ENCODE measurements around the genes PACS1, RBM14 and RBM4B.

DNA sequence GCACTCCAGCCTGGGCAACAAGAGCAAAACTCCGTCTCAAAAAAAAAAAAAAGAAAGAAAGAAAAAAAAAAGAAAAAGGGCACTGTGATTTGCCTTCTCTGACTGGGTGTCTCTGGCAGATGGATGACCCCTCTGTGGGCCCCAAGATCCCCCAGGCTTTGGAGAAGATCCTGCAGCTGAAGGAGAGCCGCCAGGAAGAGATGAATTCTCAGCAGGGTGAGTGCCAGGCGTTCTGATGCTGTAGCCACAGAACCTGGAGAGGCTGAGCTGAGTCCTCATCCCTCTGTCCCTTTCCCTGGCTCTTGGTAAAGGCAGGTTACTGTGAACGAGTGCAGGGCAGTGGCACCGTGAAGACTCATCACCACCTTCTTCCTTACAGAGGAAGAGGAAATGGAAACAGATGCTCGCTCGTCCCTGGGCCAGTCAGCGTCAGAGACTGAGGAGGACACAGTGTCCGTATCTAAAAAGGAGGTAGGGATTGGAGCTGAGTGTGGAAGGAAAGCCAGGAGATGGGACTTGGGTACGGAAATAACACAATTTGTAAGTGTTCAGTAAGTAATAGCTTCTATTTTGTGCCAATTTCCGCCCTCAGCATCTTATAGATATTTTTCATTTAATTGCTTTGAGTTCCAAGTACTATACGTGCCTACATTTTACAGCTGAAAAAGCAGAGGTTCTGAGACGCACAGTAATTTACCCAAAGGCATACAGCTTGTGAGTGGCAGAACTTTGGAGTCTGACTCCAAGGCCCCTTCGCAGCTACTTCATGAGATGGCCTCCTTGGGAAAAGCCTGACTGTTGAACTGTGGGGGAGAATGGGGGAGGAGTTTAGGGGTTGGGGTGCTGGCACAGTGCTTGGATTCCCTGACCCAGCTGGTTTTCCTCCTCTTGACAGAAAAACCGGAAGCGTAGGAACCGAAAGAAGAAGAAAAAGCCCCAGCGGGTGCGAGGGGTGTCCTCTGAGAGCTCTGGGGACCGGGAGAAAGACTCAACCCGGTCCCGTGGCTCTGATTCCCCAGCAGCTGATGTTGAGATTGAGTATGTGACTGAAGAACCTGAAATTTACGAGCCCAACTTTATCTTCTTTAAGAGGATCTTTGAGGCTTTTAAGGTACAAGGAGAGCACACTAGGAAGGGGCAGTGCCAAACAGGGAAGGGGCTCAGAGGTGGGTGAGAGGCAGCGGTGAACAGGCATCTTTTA is 6.2 kb downstream of the SF3B2 start:
- PRO-cap, result no peak
- RAMPAGE, long total RNA, result no peak

GRCh38 chr11:66069958-66070648 is at the start of gene PACS1:
Gene PACS1 (plus strand): TSS chr11:66070272.
- PRO-cap, result bidirectional peak, plus-strand start at chr11:66070566, minus-strand start at chr11:66070382
- RAMPAGE, long total RNA, result no peak

- PRO-cap, result no peak
- RAMPAGE, long total RNA, result no peak
Observed at GRCh38 chr11:66190672-66191318, 66.7 kb upstream of the KLC2 start.

GRCh38 chr11:66246910-66247229 is 10.6 kb upstream of the KLC2 start:
- PRO-cap, result no peak
- RAMPAGE, long total RNA, result no peak

DNA sequence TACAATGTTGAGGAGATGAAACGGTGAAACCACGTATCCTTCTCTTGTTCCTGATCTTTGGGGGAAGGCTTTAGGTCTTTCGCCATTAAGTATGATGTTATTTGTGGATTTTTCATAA is 3.7 kb upstream of the B4GAT1 start:
- PRO-cap, result no peak
- RAMPAGE, long total RNA, result no peak

- PRO-cap, result no peak
- RAMPAGE, long total RNA, result no peak
Observed at GRCh38 chr11:66362463-66363635, 8.7 kb downstream of the SLC29A2 start.

DNA sequence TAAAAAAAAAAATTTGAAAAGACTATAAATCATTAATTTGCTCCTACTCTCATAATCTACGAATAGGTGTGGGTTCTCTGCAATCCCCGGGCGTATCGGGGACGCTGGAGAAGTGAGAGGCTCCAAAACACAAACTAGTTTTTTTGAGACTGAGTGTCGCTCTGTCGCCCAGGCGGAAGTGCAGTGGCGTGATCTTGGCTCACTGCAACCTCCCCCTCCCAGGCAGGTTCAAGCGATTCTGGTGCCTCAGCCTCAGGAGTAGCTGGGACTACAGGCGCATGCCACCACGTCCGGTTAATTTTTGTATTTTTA is 707 bp upstream of the SLC29A2 start:
- PRO-cap, result bidirectional peak, plus-strand start at position 235 of the sequence, minus-strand start at position 180 of the sequence
- RAMPAGE, long total RNA, result no peak

GRCh38 chr11:66595195-66595795 is 2.3 kb downstream of the CCS start:
- PRO-cap, result no peak
- RAMPAGE, long total RNA, result no peak

- PRO-cap, result no peak
- RAMPAGE, long total RNA, result no peak
Observed at GRCh38 chr11:66607735-66608181, 8.7 kb upstream of the RBM14 start.

GRCh38 chr11:66616560-66616719 is at the start of gene RBM14:
Gene RBM14 (plus strand): TSS chr11:66616630.
- PRO-cap, result bidirectional peak, plus-strand start at chr11:66616630, minus-strand start at chr11:66616421
- RAMPAGE, long total RNA, result no peak

DNA sequence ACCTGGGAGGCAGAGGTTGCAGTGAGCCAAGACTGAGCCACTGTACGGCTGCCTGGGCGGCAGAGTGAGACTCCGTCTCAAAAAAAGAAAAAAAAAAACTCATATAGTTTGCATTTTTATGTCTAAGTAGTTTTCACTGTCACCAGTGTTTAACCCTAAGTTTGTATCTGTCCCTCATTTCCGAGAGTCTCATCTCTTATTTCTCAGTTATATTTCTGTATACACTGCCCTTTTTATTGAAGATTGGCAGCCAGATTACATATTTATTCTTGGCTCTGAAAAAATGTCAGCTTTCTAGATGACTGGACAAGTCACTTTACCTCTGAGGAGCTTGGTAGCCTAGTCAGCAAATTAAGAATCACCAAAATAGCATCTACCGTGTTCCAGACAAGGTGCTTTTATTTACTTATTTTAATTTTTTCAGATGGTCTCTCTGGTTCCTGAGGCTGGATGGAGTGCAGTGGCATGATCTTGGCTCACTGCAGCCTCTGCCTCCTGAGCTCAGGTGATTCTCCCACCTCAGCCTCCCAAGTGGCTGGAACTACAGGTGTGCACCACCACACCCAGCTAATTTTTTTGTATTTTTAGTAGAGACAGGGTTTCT is 5.6 kb upstream of the RBM4 start:
- PRO-cap, result no peak
- RAMPAGE, long total RNA, result no peak

DNA sequence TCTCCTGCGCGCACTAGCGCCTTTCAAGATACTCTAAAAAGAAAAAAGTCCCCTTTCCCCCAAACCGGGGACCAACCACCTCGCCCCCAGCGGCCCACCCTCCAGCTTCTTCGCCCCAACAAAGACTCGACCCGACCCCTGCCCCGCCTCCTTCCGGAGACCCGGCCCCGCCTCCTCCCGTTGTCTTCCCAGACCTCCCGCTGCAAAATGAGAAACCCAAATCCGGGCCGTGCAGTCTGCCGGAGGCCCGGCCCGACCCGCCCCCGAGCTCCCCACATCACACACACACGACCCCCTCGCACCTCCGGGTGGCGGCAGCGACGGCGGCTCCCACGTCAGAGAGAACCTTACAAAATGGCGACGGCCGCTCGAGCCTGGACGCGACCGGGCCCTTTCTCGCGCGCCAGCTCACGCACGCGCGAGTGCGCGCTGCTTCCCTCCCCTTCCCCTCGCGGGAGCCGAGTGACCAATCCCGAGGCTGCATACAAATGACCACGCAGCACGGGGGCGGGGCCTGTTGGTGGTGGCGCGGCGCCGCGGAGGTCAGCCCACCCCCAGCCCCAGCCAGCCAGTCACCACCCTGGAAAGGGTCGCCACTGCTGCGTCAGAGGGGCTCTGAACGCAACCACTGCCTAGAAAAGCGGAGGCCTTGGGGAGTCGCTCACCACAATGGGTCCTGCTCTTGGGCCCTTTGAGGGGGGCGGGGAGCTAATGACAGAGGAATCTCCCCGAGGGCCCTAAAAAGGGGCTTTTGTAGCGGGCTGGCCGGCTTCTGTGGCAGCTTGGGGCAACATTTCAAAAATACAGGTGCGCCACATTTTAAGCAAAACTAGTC is at the start of gene RBM4B:
RBM4B (minus strand) TSS at position 426 of the 835 bp plus-strand sequence.
- PRO-cap, result bidirectional peak, plus-strand start at position 232 of the sequence, minus-strand start at position 128 of the sequence; bidirectional peak, plus-strand start at position 350 of the sequence, minus-strand start at position 464 of the sequence; bidirectional peak, plus-strand start at position 664 of the sequence, minus-strand start at position 493 of the sequence
- RAMPAGE, long total RNA, result no peak

DNA sequence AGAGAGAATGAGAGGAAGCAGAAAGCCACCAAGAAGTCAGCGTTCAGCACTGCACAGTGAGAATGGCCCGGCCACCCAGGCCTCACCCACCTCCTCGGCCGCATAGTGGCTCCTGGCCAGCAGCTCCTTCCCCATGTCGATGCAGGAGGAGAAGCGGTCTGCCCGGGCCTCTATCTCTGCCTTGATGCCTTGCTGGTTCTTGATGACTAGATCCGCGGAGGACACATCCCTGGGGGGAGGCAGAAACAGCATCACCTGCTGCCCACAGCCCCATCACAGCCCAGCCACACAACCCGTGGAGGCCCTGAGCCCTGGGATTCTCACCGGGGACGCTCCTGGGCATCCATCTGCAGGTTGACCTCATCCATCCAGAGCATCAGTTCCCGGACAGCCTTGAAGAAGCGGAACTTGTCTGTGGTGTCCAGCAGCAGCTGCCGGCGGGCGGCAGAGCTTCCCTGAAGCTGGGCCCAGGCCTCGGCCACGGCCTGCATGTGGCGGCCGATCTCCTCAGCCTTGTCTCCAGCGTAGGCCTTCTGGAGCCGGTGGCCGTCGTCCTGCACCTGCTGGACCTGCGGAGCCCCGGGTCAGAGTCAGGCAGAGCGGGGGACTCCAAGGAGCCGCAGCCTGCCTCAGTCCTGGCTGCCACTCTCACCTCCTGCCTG is 12.2 kb upstream of the RBM4B start:
- PRO-cap, result no peak
- RAMPAGE, long total RNA, result no peak

DNA sequence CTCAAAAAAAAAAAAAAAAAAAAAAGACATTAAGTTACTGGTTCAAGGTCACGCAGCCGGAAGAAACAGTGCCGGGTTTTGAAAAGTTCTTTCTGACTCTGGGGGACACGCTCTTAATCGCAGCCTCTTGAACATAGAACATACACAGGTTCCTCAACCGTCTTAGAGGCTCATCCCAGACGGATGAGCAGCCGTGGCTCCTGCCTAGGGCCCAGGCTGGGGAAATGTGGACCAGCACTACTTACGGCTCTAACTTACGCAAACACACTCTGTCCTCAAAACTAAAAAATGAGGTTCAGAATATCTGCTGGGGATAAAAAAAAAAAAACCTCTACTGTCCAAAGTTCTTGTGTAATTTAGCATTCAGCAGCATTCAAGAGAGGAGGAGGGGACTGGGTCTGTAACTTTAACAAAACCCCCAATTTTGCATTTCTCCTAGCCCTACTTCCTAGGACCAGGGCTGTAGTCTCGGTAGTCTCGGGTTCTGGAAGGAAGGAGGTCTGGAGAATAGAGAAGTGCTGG is 6.1 kb downstream of the SPTBN2 start:
- PRO-cap, result no peak
- RAMPAGE, long total RNA, result no peak

DNA sequence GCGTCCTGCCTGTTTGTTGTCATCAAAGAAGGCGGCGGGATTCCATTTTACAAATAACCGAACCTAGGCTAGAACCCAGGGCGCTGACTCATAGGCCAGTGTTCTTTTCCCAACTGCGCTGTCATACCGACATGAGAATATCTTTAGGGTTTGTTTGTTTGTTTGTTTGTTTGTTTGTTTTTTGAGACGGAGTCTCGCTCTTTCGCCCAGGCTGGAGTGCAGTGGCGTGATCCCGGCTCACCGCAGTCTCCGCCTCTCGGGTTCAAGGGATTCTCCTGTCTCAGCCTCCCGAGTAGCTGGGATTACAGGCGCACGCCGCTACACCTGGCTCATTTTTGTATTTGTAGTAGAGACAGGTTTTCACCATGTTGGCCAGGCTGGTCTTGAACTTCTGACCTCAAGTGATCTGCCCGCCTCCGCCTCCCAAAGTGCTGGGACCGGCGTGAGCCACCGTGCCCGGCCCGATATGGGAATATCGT is 1.1 kb downstream of the C11orf80 start:
- PRO-cap, result no peak
- RAMPAGE, long total RNA, result no peak

DNA sequence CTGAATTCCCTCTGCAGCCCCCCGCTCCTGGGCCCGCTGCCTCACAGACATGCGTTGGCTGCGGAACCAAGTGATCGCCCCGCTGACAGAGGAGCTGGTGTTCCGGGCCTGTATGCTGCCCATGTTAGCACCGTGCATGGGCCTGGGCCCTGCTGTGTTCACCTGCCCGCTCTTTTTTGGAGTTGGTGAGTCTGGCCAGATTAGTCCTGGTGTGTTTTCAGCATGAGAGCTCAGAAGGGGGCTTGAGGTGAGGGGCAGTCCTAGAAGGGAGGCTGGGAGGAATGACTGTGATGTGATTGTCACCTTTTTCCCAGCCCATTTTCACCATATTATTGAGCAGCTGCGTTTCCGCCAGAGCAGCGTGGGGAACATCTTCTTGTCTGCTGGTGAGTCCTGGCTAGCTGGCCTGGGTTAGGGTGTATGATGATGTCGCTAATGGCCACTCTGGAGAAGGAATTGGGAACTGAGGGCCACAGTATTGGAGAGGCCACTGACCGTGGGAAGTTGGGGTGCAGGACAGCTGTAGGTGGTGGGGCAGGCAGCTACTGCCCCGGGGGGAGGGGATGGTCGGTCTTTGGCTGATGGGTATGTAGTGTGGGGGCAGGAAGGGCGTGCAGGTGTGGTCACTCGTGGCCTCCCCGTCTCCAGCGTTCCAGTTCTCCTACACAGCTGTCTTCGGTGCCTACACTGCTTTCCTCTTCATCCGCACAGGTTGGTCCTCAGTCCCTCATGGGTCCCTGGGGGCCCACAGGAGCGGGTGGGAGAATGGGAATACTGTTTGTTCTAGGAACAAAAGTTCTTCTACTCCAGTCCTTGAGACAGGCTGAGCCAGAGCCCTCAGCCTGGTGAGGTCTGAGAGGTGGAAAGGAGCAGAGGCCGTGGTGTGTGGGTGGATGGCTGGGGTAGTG is 1.9 kb downstream of the RCE1 start:
- PRO-cap, result no peak
- RAMPAGE, long total RNA, result no peak

GRCh38 chr11:66857580-66858243 is 848 bp downstream of the LRFN4 start:
- PRO-cap, result unidirectional peak, minus-strand start at chr11:66857619
- RAMPAGE, long total RNA, result no peak

- PRO-cap, result no peak
- RAMPAGE, long total RNA, result no peak
Observed at GRCh38 chr11:67054982-67055783, 1.5 kb upstream of the RHOD start.

DNA sequence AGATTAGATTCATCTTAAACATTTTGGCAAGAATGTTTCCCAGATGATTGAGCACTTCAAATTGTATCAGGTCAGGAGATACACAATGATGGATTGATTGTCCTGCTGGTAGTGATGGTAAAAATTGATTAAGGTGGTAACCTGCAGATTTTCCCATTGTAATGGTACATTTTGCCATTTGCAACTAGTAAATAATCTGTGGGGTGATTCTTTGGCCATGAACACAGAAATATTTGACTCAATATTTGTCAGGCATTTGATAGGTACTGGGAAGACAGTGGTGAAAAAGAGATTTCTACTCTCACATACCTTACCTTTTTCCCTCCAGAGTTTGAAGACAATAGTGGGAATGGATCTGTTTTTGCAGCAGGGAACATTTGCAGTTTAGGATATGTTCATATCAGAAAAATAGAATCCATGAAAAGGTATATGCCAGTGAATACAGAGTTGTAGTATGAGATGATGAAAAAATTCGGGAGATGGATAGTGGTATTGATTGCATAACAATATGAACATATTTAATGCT is 40.5 kb downstream of the KDM2A start:
- PRO-cap, result no peak
- RAMPAGE, long total RNA, result no peak

DNA sequence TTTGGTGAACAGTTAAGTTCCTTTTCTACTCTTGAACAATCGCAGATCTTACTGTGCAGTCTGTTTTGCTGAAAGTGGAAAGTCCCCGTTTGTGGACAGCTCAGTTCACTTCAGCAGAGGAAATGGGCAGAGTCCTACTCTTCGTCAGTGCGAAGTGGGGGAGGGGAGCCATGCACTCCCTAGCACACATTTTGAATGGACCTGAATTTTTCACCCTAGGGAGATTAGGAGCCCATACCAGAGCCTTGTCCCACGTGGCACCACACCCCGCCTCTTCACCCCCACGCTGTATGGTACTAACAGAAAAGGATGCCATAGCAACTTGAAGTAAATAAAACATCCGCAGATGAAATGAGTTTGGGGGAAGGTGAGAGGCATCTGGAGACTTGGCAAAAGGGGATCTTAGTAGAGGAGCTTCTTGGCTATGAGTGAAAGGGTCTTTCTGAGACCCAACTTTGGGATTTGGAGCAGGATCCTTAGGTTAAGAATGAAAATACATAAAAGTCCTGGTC is 25.2 kb upstream of the GRK2 start:
- PRO-cap, result bidirectional peak, plus-strand start at position 103 of the sequence, minus-strand start at position 127 of the sequence; bidirectional peak, plus-strand start at position 405 of the sequence, minus-strand start at position 197 of the sequence
- RAMPAGE, long total RNA, result no peak

Measured in GM23338 (cell line).